LNCaP clone FGC (cell line): ENCODE measurements around the gene ZBBX.

DNA sequence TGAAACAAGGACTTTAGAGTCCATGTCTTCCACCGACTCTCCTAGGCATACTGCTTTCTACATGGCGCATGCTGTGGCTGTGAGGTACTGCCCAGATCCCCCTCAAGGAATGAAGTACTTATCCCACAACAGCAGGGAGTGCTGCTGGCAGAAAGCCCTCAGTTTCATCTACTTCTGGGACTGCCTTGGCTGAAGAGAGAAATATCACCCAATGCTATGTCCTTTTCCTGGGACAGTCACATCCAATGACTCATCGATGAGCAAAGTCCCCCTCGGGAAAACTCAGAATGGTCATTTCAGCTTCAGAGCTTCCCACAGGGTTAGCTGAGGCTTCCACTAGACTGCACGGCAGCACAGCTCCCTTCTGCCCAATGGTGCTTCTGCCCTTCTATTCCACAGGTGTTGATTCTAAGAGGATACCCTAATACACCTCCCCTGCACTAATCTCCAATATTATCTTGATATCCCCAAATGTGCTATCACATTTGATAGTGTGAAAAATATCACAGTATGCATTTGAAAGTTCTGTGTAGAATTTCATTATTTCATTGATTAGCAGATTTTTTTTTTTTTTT, 3.6 kb upstream of the NMD3 start:
- RRBS, 2 experiments, result no CpG with 5 or more reads among the region's 5 CpGs

DNA sequence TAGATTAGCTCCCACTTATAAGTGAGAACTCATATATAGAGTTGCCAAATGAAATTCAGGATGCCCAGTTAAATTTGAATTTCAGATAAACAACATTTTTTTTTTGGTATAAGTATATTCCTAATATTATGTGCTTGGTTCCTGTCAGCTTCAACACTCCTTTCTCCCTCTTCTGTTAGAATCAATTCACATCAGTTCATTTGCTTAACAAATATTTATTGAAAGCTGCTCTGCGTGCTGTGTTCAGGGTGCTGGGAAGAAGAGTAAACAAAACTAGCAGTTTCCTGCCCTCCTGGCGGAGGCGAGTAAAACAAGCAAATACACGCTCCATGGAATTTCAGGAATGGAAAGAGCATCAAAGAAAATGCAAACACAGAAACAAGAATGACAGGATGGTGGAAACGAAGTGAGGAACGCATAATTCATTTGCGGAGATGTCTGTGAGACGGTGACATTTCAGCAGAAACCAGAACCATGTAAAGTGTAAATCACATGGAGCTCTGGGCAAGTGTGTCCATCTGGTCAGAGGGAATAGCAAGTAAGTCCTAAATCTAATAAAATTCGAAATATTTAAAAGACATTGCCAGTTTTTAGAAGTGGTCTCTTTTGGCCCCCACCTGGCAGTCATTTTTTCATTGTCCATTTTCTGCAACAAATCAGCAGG, 49.4 kb upstream of the SPTSSB start:
- RRBS, 2 experiments, result no CpG with 5 or more reads among the region's 9 CpGs

GRCh38 chr3:165193816-165194293, 2.3 kb downstream of the SLITRK3 start:
- RRBS, 2 experiments, result no CpG with 5 or more reads among the region's 6 CpGs

DNA sequence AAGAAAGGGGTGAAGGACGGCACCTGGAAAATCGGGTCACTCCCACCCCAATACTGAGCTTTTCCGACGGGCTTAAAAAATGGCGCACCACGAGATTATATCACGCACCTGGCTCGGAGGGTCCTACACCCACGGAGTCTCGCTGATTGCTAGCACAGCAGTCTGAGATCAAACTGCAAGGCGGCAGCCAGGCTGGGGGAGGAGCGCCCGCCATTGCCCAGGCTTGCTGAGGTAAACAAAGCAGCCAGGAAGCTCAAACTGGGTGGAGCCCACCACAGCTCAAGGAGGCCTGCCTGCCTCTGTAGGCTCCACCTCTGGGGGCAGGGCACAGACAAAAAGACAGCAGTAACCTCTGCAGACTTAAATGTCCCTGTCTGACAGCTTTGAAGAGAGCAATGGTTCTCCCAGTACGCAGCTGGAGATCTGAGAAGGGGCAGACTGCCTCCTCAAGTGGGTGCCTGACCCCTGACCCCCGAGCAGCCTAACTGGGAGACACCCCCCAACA, 264.6 kb downstream of the BCHE start:
- RRBS, 2 experiments, result no CpG with 5 or more reads among the region's 15 CpGs

- RRBS, 2 experiments, result no CpG with 5 or more reads among the region's 12 CpGs
Measured at GRCh38 chr3:167275537-167275948, 104.6 kb downstream of the ZBBX start.

- RRBS, 2 experiments, result 1 to 2% methylated on average over 16 to 18 of the region's 28 CpGs
Measured at GRCh38 chr3:167379931-167380565, at the start of gene ZBBX. TSS of gene ZBBX (minus strand) at chr3:167380297.

DNA sequence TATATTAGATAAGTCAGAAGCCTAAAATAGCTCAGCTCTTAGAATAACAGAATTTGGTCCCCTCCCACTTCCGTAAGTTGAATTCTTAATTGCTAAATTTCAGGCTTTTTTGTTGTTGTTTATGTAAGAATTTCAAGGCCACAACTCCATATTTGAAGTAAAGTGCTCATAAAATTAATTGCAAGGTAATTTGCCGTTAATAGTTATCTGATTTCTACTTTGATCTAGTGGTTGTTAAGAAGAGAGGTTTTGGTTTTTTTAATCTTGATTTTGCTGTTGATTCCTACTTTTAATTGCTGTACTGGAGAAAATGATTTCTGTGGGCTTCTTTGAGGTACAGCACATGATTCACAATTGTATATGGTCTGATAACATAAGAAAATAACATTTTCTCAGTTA, 129.2 kb downstream of the SERPINI1 start:
- RRBS, 2 experiments, result no CpG with 5 or more reads among the region's 2 CpGs

DNA sequence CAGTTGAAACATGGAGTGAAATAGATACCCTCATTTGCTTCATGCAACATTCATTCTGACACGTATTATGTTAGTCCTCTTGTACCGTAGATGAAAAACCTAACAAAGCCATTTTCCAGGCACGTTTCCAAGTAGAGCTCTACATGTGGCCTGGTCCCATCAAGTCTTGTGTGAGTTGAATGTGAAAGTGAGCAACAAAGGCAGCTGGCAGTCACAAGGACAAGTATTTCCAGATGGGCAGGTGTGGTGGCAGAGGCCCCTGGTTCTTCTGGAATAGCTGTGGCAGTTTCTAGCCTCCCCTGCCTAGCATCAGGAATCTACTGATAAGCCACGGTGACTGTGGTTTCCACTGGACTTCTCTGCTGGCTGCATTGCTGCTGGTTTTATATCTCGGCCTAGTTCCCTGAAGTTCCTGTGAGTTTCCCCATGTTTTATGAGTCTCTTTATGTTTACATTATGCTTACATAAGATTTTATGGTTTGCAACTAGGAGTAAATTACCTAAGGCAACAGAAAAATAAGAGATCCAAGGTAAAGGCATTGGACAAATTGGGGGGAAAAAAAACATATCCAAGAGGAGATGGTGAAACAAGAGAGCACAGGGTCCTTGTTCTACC, 117.6 kb downstream of the GOLIM4 start:
- RRBS, 2 experiments, result no CpG with 5 or more reads among the region's 5 CpGs

DNA sequence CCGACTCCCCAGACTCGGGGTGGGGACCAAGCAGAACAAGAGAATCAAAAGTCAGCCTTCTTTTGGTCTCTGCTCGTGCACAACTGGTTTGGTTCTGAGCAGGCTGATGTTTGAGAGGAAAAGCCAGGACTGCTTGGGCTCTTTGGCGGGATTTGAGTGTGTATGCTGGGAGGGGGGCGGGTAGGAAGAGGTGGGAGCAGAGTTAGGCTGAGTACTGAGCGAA, 153.4 kb upstream of the GOLIM4 start:
- RRBS, 2 experiments, result no CpG with 5 or more reads among the region's 6 CpGs

DNA sequence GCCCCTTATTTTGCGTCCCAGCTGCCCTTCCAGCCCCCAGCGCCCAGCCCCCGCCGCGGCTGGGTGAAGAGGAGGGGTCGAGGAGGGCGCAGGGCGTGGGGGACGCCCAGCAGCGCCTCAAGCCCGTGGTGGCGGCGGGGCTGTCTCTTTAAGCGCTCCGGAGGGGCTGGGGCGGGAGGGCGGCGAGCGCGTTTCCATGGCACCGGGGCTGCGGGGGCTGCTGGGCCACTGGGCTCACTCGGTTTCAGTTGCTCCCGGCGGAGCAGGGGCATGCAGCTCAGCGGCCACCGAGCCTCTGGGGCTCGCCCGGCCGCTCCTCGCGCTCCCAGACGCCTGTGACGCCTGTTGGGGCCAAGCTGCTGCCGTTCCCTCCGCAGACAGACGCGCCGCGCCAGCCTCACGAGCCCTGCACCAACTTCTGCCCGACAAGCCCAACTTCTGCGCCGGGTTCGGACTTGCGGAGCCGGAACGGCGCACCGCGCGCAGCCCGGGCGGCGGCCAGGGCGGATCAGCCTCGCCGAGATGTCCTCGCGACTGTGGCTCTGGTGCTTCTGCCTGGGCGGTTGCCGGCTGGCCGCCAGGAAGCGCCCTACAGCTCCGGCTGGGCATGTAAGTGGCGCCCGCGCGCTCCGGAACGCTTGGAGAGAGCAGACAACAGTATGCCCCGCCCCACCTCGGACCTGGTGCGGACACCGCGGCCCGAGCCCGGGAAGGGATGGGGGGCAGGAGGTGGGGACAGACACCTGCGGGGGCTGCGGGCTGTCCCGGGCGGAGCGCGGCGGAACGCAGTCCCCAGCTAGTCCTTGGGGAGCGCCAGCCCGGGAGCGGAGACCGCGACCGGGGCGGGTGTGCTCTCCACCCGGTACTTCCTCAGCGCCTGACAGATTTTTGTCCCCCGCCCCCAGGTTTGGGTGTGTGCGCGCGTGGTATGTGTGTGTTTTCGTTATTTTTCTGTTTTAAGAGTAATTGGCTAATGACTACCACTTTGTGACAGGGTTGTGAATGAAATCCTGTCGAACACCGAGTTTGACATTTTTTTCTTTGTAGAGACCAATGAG, 154.0 kb upstream of the GOLIM4 start:
- RRBS, 2 experiments, result 13% methylated on average over 41 of the region's 102 CpGs

- RRBS, 2 experiments, result no CpG with 5 or more reads among the region's 1 CpG
Measured at GRCh38 chr3:168570856-168571244, 475.1 kb upstream of the GOLIM4 start.

- RRBS, 2 experiments, result no CpG with 5 or more reads among the region's 3 CpGs
Measured at GRCh38 chr3:169133570-169134336, 529.8 kb downstream of the MECOM start.

GRCh38 chr3:169205929-169206441, 457.5 kb downstream of the MECOM start:
- RRBS, 2 experiments, result no CpG with 5 or more reads among the region's 1 CpG

- RRBS, 2 experiments, result no CpG with 5 or more reads among the region's 3 CpGs
Measured at GRCh38 chr3:169211649-169212425, 451.7 kb downstream of the MECOM start.

GRCh38 chr3:169241552-169241961, 422.0 kb downstream of the MECOM start:
- RRBS, 2 experiments, result no CpG with 5 or more reads among the region's 1 CpG

DNA sequence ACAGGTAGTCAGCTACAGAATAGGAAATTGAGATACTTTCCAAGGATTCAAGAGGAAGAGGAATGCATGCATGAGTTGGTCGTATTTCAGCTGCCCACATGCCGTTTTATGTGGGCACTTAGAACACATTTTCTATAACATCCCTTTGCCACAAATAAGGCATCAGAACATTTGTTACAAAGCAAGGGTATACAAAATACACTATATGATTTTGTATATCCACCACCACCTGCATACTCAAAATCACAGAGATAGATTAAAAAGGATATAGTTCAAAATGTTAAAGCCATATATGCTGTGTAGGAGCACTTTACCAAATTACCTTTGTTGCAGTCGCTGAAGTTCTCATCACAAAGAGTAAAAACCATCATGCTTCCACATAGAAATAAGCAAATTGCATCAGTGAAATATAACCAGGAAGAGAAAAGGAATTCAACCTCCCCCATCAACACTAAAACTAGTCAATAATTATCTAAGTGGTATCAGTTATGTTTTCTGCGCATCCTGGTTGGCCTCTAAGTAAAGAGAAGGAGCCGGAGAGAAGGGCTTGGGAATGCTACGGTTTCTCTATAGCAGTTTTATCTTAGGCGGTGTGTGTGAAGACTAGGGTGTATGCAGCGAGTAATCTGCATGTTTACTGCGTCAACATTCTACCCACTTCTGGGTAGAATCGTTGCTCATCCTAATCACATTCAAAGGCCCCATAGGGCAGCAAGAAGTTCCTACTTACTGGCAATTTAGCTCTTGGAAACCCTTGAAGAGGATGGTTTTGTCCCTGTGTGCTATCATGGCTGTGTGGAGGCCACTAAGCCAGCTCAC, 390.3 kb downstream of the MECOM start:
- RRBS, 2 experiments, result no CpG with 5 or more reads among the region's 10 CpGs

GRCh38 chr3:169813775-169814536, 1.3 kb upstream of the LRRC34 start:
- RRBS, 2 experiments, result no CpG with 5 or more reads among the region's 27 CpGs

GRCh38 chr3:169835957-169836418, 23.3 kb upstream of the LRRC34 start:
- RRBS, 2 experiments, result no CpG with 5 or more reads among the region's 1 CpG